Temporal lobe (tissue), 2 donors: Measurements from ENCODE around the genes EIF2B3, ZSWIM5 and P3R3URF.

DNA sequence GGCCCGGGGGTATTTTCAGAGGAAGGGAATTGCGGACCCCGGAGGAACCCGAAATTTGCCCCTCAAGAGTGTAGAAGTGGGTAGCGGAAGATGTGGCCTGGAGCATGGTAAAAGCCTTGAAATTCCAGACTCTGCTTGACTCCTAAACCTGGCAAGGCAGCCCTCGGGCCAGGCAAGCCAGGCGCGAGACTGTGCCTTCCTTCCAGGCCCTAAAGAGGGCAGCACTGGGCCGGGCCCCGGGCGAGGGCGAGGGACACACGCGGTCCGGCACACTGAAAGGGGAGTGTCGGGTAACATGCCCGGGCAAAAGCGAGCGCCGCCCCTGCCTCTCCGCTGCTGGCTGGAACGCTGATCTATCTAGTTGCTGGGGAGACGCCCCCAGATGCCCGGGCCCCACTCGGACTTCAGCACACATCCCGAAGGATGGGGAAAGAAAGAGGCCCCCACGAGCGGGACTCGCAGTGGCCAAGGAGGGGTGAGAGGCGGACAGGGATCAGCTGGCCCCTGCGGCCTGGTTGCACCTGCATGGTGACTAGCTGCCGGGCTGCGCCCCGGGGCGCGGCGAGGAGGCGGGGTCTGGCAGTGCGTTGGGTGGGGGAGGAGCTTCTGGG lies 439 bp upstream of the PLK3 start:
- RAMPAGE, long total RNA = no peak

- RAMPAGE, long total RNA = no peak
These were observed 3.1 kb downstream of the BTBD19 start for GRCh38 chr1:44811119-44812184.

GRCh38 chr1:44986098-44986978 lies at the start of gene EIF2B3:
EIF2B3 (minus strand) TSS chr1:44986595.
- RAMPAGE, long total RNA = no peak

DNA sequence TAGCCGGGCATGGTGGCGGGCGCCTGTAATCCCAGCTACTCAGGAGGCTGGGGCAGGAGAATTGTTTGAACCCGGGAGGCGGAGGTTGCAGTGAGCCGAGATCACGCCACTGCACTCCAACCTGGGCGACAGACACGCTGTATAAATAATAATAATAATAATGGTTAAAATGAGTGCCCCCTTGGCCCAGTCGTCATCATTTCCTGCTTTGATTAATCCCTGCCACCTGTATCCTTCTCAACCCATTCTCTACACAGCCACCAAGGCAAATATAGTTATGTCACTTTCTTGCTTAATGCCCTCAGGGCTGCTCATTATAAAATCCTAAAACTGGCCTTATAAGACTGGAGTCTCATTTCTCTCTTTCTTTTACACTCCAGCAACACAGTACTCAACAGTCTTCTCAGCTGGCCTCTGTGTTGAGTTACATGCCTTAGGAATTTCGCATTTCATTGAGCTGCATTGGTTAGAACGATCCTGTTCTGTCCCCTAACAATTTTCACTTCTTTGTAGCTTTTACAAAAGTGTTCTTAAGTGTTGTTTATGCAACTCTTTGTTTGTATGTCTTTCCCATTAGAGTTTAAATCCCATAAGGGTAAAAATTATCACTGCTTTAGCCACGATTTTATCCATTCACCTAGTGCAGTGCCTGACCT lies 10.7 kb downstream of the HECTD3 start:
- RAMPAGE, long total RNA = no peak

GRCh38 chr1:45012566-45013549 lies 804 bp downstream of the UROD start:
- RAMPAGE, long total RNA = no peak

DNA sequence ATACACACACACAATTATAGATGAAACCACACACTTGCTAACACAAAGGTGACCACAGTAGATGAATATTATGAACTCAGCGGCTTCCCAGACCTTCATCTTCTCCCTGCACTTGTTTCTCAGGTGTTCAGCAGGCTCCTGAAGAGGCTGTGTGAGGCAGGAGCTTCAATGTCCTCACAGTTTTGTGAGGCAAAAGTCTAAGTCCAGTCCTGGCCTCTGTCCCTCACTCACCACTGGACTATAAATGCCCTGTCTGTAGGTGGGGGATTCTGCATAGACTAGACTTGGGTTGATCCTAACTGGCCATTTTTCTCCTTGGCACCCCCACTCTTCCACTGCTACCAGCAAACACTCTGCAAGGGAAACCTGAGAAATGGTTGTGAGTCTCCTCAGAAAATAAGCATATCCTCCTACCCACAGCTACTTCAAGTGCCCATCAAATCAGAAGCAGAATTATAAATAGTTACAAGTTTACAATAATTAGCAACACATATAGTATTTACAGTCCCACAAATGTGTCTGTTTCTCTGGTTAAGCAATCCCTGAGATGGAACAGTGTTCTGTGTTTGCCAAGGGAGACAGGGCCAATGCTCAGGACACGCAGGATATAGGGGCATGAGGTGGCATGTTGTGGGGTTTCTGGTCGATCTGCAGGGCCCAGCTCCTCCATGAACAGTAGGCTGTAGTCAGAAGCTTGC lies 5.7 kb downstream of the UROD start:
- RAMPAGE, long total RNA = no peak

DNA sequence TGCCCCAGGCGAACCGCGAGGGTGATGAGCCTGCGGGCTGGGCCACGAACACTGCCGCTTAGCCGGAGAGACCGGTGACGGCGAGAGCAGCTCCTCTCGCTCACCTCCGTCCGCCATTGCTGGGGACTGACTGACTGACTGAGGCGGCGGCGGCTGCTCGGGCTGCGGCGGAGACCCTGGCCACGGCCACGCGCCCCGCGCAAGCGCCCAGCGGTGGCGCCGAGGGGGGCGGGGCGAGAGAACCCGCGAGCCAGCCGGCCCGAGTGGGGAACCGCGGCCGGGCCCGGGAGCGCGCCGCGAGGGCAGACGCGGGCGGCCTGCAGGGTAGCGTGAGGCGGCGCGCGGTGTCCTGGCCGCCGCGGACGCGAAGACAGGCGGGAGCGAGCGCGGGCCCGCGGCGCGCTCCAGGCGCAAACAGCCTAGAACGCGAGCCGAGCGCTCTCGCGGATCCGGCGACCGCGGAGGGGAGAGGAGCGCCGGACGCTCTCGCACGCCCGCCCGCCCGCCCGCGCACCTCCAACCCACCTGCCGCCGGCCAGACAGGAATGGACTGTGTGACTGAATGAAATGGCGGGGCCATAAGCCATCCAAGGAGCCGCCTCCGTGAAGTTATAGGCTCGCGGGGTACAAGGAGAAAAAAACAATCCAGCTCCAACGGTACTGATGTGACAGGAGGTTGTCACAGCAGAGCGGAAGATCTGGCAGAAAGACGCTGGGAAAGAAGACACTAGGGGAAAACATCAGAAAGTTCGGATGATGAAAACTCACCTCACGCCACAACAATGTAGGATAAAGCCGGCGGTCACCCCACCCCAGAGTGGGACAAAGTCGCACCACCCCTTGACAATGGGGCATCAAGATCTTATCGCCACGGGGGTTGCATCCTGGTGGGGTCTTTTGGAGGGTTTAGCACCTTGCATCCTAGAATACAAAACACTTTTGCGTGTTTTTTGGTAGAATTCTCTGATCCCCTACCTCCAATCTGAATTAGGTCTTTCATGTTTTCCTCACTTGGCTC lies at the start of gene ZSWIM5:
ZSWIM5 (minus strand) TSS at position 372 of the 1,018 bp plus-strand sequence.
- RAMPAGE, long total RNA = no peak

GRCh38 chr1:45266129-45266828 lies 59.9 kb upstream of the ZSWIM5 start:
- RAMPAGE, long total RNA = no peak

- RAMPAGE, long total RNA = no peak
These were observed 3.9 kb downstream of the MUTYH start for GRCh38 chr1:45335507-45336558.

DNA sequence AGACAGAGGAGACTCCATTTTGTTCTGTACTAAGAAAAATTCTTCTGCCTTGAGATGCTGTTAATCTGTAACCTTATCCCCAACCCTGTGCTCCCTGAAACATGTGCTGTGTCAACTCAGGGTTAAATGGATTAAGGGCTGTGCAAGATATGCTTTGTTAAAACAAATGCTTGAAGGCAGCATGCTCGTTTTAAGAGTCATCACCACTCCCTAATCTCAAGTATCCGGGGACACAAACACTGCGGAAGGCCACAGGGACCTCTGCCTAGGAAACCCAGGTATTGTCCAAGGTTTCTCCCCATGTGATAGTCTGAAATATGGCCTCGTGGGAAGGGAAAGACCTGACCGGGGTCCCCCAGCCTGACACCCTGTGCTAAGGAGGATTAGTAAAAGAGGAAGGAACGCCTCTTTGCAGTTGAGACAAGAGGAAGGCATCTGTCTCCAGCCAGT lies 8.1 kb downstream of the PRDX1 start:
- RAMPAGE, long total RNA = no peak

GRCh38 chr1:45606340-45606940 lies 17.4 kb downstream of the CCDC17 start:
- RAMPAGE, long total RNA = no peak

GRCh38 chr1:45693901-45694893 lies 6.2 kb downstream of the TMEM69 start:
- RAMPAGE, long total RNA = no peak

DNA sequence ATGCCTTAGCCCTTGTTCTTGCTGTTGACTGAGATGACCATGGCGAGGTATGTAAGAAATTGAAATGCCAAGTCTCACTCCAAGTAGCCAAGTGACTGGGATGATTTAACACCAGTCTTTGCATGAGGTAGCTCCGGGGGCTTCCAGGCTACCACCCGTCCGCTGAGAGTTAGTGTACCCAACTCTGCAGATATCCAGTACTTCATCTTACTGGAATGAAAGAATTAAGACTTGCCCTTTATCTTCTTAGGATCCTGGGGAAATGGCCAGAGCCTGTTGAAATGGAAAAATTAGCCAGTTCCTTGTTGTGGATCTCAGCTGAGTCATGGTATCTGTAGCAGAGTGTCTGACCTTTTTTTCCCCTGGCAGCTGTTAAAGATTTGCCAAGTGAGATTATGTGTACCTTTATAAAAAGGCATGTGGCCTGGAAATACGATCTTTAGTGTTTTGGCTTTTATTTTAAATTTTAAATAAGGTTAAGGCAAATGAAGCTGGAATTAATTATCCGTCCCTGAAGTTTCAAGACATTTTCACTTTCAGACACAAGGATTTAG lies 151.1 kb downstream of the MAST2 start:
- RAMPAGE, long total RNA = no peak

- RAMPAGE, long total RNA = no peak
These were observed 159.4 kb downstream of the PIK3R3 start for GRCh38 chr1:45973034-45973391.

DNA sequence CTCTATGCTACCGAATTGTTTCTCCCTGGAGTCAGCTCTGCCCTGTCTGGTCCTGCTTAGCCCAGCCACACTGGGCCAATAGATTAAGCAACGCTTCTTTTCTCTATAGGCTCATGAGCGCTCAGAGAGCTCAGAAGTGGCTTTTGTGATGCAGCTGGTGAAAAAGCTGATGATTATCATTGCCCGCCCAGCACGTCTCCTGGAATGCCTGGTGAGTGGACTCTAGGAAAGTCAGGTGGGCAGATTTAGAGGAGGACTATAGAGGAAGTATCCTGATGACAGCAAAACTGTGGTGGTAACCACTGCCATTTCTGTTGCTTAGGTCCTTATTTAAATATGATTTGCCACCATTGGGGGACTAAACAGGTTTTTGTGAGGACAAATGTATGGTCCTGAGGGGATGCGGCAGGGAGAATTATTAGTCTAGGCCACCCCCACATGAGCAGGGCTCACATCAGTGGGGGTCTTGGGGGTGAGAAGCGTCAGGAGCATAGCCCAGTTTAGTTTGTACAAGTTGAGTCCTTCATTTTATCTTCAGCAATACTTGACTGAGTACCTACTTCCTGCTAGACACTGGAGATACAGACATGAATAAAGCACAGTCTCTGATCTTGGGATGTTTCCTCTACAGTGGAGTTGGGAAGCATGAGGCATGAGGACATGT lies 112.8 kb downstream of the PIK3R3 start:
- RAMPAGE, long total RNA = no peak

DNA sequence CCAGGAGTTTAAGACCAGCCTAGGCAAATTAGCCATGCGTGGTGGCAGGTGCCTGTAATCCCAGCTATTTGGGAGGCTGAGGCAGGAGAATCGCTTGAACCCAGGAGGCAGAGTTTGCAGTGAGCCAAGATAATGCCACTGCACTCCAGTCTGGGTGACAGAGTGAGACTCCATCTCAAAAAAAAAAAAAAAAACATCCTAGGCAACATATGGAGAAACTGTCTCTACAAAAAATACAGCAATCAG lies 38.8 kb downstream of the PIK3R3 start:
- RAMPAGE, long total RNA = no peak

DNA sequence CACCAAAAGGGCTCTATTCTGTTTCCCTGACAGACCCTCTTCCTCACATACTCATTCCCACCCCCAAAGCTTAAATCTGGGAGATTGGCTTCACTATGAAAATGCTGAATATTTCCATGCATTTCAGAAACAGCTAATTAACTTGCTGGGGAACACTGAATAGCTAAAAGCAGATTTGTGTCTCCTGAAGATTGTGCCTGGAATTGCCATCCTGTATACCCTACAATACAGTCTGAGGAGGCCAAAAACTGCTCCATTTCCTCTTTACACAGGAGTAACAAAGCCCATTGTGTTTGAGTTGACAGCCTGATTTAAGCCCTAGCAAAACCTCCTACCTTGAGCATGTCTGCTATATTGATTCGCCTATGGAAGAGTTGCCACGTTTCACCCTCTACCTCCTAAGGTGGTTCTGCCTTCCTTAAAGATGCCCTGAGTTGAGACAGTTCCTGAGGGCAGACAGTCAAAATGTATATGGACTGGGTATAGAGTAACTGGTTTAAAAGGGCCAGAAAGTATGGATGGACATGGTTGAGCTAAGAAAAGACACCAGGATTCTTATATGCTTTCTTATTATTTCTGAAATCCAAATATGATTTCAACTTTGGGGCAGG lies 1.6 kb upstream of the PIK3R3 start:
- RAMPAGE, long total RNA = no peak

- RAMPAGE, long total RNA = no peak
These were observed 5.5 kb upstream of the PIK3R3 start for GRCh38 chr1:46137805-46138427.

DNA sequence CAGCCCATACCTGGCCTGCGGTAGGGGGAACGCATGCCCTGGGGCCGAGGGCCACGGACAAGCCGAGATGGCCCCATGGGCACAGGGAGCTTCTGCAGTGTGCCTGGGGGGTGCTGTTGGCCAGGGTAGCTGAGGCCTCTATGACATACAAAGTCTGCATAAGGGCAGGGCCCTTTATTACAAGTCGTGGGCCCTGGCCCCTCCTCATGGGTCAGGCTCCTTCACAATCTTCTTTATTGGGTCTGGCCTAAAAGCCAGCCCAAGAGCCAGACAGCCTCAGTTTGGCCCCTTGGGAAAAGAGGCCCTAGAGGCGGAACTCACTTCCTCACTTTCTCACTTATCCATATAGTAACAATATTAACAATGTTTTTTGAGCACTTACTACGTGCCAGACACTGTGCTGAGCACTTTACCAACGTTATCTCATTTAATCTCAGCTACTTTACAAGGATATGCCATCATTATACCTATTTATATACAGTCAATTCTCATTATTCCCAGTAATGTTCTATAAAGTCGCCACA lies at the start of gene P3R3URF:
P3R3URF (minus strand) TSS at position 94 of the 524 bp plus-strand sequence.
- RAMPAGE, long total RNA = no peak

DNA sequence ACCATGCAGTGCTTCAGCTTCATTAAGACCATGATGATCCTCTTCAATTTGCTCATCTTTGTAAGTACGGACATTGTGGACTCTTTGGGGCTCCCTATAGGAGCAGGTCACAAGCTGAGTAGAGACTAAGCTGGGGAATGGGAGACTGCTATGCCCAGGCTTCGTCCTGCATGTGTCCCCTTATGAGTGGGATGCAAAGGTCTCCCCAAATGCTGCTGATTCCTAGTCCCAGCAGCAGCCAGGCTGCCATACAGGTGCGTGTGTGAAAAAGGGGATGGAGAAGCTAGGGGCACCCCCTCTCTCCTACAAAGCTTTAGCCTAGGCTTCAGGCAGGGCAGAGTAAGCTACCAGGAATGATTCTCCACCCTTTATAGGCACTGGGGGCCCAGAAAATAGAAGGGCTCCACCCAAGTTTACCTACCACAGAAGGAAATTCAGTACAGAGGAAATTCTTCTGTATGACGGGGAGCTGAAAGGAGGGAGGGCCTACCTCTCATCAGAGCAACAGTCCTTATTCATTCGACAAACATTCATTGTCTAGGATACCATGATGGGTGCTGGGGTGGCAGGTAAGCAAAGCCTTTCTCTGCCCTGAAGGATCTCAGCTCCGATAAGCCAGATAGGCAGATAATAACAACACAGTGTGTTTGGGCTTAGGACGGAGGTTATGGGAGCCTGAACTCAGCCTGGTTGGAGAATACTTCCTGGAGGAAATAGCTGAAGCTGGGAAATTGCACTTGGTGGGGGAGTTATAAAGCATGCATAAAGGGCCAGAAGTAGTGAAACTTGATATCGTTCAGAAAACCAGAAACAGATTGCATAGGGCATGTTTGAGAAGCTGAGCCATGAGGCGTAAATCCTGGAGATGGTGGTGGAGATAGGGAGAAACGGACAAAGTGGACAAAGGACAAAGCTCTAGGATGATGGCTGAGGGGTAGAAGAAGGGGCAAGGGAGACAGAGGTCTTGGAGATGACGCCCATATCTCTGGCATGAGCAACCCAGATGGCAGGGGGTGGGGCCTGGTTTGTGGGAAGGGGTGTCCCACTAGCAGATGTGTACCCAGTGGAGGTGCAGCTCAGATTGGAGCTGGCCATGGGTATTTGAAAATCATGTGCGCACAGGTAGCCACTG lies 5.2 kb upstream of the P3R3URF start:
- RAMPAGE, long total RNA = no peak